Trachea (tissue), 1 donor: Measurements from ENCODE around the genes RASGRP2, BATF2 and NAALADL1.

DNA sequence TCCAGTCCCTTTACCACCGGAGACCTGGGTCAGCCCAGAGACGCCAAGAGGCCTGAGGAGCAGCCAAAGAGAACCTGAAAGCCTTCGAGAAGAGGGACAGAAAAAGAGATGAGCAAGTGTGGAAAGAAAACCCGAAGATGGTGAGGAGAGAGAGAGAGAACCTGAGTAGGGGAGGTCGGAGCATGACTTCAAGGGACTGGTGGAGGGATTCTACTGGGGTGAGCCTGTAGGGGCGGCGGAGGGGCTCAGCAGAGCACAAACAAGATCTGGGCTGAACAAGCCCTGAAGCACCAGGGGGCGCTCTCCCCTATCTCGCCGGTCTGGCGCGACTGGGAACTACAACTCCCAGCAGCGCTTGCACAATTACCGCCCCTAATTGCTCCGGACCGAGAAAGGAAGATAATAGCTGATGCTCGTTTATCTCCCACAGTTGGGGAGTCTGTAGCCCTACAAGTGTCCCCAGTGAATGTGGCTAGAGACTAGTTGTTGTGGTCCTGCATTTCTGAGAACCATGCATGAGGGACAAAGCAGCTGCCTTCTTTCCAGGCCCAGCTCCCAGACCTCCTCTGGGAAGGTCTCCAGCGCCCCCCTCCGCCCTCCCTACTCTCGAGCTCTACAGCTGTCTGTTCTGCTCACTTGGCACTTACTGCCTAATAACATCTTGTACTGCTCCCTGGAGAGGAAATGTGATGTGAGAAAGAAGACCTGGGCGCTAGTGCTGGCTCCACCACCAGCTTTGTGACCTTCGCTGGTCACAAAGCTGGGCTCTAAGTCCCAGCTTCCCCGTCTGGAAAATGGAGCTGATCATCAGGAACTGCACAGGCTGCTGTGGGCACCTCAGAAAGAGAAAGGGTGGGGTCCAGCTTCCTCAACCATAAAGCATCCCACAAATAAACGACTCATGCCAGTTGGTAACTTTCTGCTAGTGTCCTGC lies 34.5 kb downstream of the NRXN2 start:
- PRO-cap: no peak

DNA sequence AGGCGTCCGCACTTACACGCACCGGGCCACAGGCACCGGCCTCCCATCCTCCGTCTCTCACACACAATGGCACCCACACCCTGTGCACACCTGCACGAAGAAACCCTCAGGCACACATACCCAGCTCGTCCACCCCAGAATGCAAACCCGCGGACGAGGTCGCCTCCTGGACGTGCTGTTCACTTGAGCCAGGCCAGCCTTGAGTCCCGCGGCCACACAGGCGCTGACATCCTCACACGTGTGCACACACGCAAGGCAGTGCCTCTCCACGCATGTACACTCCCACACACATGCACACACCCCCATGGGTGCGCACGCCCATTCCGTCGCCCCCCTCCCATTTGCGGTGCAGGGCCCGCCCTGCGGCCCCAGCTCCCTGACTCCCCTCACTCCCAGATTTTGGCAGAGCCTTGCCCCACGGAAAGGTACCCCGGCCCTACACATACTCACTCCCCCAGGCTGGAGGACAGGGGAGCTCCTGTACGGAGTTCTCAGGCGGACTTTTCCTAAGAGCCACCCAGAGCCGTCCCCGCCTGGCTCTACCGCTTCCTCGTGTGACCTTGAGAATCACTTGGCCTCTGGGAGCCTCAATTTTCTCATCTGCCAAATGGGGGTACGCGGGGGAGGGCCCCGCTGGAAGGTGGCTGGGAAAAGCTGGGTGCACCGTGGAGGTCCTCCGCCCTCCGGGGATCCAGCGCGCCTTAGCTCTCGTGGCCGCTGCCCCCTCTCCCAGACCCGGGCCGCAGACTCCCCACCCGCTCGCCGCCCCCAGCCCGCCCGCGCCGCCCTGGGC lies at the start of gene RASGRP2:
TSS of gene RASGRP2 (minus strand) at position 260 of the 793 bp plus-strand sequence.
- PRO-cap: unidirectional peak, minus-strand start at position 185 of the sequence

GRCh38 chr11:64745696-64746522 lies 2.0 kb upstream of the RASGRP2 start:
- PRO-cap: bidirectional peak, plus-strand start at chr11:64746306, minus-strand start at chr11:64745940

GRCh38 chr11:64763815-64764930 lies 4.4 kb upstream of the PYGM start:
- PRO-cap: no peak

DNA sequence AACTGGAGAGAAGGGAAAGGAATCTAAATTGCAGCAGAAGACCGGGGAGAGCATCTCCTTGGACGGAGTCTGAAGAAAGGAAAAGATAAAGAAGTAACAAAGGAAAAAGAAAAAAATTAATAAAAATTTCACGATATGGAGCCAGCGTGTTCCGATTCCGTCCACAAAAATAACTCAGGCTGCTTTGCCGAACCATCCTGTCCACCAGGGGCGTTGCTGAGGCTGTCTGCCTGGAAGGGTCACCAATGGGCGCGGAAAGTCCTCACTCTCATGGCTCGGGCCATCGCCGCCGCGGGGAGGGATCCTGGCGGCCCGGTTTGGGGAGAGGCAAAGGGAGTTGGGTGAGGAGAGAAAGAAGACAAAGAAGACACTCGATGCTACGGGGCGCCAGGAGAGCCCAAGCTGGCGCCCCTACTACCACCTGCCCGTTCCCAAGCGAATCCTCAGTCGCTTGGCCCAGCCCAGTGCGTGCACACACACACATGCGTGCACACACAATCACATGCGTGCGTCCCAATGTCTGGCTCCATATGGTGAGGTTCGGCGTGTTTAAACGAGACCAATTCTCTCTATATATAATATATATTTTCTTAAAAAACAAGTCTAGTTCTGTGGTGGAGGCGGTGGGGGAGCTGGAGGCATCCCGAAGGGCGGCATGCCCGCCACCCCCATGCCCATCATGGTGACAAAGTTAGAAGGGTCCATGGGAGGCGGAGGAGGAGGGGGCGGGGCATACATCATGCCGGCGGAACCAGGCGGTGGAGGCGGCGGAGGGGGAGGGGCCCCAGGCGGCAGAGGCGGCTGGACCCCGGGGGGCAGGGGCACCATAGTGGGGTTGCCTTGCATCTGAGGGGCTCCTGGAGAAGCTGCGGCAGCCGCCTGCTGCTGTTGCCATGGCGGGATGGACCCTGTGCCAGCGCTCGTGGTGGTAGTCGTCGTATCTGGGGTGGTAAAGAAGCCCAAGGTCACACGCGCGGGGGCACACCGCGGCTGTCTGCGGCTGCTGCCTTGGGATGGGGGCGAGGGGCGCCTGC lies 5.8 kb upstream of the PYGM start:
- PRO-cap: no peak

DNA sequence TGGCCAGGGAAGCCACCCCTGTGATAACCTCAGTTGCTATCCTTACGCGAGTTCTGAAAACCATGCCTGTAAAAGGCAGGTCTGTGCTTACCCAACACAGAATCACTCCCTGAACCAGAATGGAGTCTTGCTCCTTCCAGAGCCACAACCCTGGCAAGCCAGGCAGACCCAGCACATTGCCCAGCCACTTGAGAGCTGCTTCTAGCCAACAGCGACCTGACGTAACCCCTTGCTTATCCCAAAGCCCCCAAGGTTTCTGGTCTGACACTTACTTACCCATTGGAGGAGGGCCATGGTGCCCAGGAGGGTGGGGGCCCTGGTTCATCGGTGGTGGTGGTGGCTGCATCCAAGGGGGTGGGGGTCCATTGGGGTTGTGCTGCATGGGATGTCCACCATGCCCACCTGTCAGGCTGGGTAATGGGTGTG lies 7.5 kb upstream of the PYGM start:
- PRO-cap: no peak

GRCh38 chr11:64769879-64771119 lies 8.0 kb downstream of the SF1 start:
- PRO-cap: no peak

DNA sequence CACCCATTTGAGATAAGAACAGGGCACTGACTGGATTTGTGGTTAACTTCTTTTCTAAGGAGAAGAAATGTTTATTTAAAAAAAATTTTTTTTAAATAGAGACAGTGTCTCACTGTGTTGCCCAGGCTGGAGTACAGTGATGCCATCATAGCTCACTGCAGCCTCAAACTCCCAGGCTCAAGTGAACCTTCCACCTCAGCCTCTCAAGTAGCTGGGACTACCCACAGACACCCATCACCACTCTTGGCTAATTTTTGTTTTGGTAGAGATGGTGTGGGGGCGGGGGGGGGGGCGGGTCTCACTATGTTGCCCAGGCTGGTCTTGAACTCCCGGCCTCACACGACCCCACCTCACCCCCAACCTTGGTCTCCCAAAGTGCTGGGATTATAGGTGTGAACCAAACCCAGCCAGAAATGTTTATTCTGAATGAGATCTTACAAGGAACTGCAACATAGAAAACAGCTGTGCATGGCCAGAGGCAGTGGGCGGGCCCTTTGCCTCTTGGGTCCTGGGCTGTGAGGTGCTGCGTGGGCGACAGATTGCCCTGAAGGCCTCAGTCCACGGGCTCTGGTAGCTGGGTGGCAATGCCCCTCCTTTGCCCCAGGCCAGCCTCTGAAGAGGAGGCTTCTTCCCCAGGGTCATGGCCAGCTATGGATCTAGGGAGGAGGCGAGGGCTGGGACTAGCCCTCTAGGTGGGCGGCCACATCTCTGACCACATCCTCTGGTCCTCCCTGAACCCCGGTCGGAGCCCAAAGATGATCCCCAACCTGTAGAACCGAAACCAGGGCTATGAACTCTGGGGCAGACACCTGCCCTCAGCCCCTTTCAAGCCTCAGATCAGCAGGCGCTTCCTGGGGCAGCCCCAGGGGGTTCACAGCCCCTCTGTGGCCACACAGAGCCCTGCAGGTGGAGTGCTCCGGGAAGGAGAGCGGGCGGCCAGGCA lies 6.4 kb upstream of the CDC42BPG start:
- PRO-cap: no peak

DNA sequence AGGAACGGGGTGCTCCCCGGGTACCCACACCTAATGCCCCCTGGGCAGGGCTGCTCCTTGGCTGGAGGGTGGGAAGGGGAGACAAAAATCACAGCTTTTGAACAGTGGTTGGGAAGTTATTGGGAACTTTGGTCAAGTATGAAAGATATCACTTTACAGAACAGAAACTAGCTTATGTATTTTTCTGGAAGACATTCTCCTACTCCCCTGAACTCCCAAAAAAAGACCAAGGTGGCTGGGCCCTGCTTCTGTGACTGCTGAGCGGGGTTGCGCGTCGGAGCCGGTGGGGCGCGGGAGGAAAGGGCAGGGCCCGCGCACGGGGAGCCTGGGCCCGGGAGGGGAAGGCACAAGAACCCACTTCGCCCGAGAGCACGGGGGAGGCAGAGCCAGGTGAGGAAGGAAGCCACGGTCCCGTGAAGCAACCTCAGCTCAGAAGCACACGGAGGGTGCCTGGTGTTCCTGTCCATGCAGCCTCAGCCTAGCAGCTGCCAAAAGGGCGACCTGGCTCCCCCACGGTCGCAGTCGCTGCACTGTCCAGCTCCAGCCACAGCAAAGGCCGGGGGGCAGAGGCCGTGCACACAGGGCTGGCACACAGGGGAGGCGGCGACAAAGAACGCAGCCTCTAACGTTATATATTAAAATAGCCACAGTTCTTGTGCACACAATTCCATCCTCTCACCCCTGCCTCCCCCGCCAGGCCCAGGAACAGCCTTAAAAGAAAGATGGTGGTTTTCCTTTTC lies 9.2 kb upstream of the CDC42BPG start:
- PRO-cap: no peak

DNA sequence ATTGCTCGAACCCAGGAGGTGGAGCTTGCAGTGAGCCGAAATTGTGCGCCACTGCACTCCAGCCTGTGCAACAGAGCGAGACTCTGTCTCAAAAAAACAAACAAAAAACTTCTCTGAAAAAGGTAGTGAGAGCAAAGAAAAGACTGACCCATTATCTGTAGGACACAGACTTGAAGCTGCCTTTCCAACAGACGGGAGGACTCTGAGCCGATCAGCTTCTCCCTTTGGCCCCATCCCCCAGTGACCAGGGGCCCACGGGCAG lies 3.0 kb downstream of the EHD1 start:
- PRO-cap: no peak

GRCh38 chr11:64926550-64927172 lies 2.2 kb downstream of the PPP2R5B start:
- PRO-cap: no peak

GRCh38 chr11:64971320-64971680 lies 608 bp downstream of the MAJIN start:
- PRO-cap: no peak

- PRO-cap: bidirectional peak, plus-strand start at chr11:64997146, minus-strand start at chr11:64996971
Measured at GRCh38 chr11:64996693-64997332, at the start of gene BATF2. Gene BATF2, minus strand, starts transcription at chr11:64996971.

DNA sequence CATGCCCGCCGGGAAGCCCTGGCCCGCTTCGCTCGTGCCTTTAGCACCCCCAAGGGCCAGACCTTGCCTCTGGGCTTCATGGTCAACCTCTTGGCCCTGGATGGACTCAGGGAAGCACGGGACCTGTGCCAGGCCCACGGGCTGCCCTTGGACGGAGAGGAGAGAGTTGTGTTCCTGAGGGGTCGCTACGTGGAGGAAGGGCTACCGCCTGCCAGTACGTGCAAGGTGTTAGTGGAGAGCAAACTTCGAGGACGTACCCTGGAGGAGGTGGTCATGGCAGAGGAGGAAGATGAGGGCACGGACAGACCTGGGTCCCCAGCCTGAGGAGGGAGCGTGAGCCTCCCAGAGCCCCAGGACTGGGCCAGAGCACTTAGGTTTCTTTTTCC lies 3.4 kb downstream of the SAC3D1 start:
- PRO-cap: no peak

GRCh38 chr11:65058382-65058773 lies at the start of gene NAALADL1:
Gene NAALADL1, minus strand, starts transcription at chr11:65058553.
- PRO-cap: no peak

- PRO-cap: no peak
Measured at GRCh38 chr11:65066777-65067596, 8.6 kb upstream of the NAALADL1 start.

DNA sequence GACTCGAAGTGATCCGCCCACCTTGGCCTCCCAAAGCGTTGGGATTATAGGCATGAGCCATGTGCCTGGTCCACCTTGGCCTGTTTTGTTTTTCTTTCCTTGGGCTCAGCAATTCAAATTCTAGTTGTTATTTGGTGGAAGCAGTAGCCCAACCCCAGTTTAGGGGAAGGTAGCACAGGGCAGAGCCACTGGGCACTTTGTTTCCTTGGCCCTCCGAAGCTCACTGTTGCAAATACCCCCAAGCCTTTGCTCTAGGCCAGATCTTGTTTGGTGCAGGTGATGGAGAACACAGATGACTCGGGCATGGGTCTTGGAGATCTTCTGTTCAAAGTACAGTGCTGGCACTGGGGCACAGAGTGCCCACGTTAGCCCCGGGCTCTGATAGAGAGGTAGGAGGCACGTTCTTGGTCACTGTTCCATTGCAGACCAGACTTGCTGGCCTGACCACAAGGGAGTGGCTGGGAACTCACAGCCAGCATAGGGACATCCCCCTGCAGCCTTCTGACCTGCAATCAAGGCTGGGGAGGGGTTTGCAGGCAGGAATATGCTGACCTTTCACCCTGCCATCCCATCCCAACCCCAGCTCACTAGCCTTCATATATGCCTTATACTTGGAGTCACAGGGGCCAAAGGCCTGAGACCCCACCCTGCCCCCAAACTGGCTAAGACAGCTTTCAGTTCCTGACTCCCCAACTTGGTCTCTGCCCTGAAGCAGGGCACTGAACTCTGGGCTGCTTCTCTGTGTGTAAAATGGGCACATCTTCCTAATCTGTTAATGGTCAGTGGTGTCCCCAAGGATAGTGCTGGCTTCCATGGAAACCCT lies 4.5 kb downstream of the MRPL49 start:
- PRO-cap: no peak

DNA sequence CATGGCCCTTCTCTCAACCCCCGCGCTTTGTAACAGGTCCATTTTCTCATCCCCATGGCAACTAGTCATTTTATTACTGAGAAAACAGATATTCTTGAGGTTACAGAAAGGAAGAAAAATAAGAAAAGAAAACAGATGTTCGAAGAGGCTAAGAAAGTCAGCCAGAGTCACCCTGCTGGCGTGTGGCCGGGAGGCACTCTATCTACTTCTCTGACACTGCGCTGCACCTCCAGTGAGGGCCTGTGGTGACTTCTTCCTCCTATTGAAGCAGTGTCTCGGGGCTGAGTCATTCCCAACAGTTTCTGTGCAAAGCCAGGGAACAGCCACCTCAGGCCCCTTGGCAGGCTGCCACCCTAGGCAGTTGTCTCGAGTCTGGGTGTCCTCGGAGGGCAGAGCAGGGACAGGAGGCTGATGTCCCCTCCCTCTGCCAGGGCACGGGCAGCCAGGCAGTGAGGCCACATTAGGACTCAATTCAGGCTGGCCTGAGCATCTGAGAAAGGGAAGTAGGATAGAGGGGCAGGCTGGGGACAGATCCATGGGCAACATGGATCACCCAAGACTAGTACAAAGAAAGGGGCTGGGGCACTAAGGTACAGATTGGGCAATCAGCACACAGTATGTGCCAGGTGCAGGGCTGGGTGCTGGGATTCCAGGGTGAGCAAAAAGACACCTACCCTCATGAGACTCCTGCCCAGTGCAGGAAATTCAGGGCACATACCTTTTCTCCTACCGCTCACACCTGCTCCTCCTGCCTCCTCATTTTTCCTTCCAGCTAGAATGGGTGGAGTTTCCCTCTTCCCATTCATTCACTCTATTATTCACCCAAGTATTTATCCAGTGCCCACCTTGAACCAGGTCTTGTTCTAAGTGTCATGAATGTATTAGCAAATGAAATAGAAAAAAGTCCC lies 16.5 kb upstream of the SYVN1 start:
- PRO-cap: no peak

DNA sequence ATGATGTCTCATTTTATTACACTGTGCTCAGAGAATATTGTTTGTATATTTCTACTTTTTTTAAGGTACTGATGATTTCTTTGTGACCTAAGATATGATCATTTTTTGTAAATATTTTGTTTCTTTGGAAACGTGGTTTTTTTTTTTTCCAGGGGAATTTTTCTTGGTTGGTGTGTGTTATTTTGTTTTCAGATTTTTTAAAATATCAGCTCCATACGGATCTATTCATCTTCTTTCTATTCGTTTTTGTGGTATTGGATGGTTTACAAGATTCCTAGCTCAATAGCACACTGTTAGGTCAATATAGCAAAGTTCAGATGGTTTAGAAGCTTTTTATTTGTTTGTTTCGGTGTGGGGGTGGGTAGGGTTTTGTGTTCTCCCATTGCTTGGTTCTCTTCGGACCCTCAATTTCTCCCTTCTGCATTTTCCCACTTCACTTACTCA lies 4.7 kb upstream of the SPDYC start:
- PRO-cap: no peak

DNA sequence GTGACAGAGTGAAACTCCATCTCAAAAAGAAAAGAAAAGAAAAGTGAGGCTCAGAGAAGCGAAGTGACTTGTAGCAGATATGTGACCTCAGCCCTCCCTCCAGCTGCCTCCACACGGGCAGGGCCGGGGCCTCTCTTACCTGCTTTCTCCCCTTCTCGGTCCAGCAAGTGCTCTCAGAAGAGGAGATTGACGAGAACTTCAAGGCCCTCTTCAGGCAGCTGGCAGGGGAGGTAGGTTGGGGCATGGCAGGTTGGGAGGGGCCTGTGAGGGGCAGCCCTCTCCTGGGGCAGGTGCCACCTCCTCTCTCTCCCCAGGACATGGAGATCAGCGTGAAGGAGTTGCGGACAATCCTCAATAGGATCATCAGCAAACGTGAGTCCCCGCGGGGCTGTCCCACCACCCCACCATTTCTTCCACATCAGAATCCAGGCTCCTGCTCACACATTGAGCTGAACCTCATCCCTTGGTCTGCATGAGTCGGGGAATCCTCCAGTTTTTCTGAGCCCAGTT lies 26.2 kb downstream of the CAPN1 start:
- PRO-cap: no peak